Glomerular endothelial cell (primary cell): ENCODE results near the genes MACROD2 and PCSK2.

- RAMPAGE, long total RNA, result start-site peak on the plus strand at chr20:13995465-13995520, 71 and 64 reads in 2 replicates
Observed at GRCh38 chr20:13994955-13995829, at the start of gene MACROD2. Gene MACROD2 (plus strand): TSS chr20:13995516.

- RAMPAGE, long total RNA, result no peak
Observed at GRCh38 chr20:14467517-14468012, 130.2 kb upstream of the FLRT3 start.

DNA sequence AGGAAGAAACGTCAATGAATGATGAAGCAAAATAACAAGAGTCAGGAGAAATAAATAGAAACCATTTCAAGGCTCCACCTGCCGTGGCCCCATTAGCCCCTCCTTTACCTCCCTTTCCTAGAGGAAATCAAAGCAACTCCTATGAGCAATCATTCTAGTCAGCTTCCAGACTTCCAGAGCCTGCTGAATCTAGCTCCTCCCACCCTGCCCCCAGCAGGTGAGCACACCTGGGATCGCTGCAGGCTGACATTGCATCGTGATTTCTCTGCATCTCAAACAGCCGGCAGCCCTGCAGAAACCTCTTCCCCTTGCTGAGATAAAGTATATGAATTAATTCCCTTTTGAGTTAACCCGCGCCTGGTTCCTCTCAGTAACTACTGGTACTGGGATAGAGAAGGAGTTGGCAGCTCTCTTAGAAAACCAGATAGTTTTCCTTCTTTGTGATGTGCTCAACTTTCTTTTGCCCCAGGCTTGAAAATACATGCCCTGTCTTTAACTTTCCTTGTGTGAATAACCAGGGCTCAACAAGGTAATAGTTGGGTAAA is 582.4 kb upstream of the FLRT3 start:
- RAMPAGE, long total RNA, result no peak

DNA sequence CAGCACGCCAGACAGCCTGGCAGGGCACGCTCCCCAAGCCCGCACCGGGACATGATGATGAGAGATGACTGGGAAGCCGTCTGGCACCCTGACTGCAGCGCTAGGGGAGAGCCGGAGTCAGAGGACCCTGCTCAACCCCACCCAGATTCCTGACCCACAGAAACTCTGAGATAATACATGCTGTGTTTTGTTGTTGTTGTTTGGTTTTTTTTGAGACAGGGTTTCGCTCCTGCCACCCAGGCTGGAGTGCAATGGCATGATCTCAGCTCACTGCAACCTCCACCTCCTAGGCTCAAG is 42.8 kb downstream of the KIF16B start:
- RAMPAGE, long total RNA, result no peak

- RAMPAGE, long total RNA, result no peak
Observed at GRCh38 chr20:16575391-16575915, 2.2 kb upstream of the KIF16B start.

DNA sequence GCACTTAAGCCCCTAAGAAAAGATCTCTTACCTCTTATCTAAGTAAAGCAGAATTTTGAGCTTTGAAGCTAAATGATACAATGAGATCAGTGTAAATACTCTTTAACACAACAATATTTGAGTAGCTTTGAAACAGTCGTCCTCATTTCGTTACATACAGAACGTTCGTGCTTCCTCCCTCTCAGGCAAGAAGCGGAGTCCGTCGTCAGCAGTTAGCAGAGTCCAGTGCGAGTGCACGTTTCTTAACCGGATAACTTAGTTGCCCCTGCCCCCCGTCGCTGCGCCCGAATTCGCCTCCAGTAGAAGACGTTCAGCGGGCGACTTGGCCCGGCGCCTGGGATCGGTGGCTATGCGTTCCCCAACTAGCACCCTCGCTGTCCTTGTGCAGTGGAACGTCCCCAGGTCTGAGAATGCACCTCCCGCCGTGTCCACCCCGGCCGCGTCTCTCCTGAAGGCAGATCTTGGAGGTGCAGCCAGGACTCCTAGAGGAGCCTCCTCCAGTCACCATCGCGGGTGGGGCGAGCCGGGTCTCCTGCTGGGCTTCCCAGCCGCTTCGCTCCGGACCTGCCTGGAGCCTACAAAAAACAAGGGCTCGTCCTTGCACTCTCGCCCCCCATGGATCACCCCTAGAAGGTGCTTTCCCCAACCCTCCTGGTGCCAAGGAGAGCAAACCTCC is 955 bp upstream of the PCSK2 start:
- RAMPAGE, long total RNA, result no peak

- RAMPAGE, long total RNA, result no peak
Observed at GRCh38 chr20:17226423-17227538, at the start of gene PCSK2. Gene PCSK2 (plus strand): TSS chr20:17227040.

- RAMPAGE, long total RNA, result no peak
Observed at GRCh38 chr20:17558271-17559004, 11.4 kb upstream of the DSTN start.

DNA sequence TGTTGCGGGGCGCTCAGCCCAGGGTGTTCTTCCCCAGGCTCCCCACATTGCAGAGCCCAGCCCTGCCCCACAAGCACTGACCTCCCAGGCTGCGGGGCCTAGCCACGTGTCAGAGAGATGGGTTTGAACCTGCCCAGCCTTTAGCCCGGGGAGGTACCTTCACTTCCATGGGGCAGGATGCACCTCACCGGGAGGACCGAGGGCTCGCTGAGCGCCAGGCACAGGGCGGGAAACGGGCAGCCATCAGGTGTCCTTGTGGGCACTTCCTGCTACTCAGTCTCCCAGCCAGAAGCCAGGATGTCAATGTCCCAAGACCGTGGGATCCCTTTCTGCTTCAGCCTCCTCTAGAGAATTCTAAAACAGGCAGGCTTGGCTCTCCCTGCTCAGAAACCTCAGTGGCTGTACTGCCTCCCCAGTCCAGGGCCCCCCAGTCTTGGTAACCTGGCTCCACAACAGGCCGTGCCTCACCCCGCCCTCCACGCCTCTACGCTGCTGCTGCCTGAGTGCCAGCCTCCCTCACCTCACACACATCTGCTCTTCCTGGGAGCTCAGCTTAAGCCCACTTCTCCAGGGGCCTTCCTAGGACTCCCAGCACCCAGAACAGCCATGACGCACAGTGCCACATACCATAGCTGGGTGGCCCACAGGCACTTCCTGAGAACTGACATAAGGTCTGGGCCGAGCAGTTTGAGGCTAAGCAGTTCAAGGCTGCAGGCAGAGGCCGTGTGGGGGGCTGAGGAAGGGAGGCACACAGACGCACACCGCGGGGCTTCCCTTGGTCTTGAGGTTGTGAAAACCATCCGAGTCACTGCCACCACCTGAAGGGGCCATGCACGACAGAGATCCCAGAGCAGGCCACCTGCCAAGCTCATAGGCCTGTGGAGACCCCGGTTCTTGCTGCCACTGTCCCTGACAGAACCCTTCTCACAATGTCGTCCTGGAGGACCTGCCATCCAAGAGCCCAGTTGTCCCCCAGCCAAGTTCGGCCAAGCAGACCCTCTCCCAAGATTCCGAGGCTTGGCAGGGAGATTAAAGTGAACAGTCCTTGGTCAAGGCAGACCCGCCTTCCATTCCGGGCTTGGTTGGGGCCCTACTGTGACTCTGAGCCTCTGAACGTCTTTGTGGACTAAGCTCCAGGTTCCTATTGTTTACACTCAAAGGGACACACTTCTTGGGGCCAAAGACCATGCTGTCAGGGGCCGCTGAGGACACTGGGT is 42.5 kb downstream of the DSTN start:
- RAMPAGE, long total RNA, result no peak

DNA sequence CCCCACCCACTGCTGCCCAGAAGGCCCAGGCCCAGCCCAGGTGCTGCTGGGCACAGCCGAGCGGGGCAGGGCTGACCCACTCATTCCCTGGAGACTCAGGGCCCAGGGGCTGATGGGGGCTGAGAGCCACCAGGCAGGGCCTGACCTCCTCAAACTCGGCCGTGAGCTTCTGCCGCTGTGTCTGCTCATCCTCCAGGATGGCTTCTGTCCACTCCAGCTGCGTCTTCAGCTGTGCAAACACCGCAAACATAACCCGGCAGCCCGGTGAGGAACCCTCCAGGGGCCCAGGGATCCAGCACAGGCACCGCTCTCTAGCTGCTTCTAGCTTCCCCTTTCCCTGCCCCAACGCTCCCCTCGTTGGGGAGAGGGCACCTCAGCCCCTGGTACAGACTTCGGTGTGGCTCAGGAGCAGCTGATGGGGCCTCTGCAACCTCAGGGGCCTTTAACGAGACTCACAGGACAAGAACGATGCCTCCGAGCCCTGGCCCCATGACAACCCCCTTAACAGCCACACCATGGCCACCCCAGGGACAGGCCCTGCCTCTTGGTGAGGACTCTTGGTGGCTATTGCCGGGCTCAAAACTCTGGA is 46.0 kb downstream of the DSTN start:
- RAMPAGE, long total RNA, result no peak

DNA sequence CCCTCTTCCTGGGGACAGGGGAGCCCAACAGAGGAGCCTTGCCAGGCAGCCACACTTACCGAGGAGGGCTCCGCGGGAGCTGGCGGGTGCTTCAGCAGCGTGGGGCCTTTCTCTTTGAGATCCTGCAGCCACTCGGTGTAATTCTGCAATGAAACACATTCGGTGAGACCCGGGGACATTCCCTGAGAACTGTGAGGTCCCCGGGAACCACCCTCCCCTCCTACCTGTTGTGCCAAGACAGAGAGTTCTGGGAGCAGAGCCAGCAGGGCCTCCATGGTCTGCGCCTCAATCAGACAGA is 51.7 kb downstream of the DSTN start:
- RAMPAGE, long total RNA, result no peak

- RAMPAGE, long total RNA, result no peak
Observed at GRCh38 chr20:17674648-17675518, 7.2 kb downstream of the RRBP1 start.

DNA sequence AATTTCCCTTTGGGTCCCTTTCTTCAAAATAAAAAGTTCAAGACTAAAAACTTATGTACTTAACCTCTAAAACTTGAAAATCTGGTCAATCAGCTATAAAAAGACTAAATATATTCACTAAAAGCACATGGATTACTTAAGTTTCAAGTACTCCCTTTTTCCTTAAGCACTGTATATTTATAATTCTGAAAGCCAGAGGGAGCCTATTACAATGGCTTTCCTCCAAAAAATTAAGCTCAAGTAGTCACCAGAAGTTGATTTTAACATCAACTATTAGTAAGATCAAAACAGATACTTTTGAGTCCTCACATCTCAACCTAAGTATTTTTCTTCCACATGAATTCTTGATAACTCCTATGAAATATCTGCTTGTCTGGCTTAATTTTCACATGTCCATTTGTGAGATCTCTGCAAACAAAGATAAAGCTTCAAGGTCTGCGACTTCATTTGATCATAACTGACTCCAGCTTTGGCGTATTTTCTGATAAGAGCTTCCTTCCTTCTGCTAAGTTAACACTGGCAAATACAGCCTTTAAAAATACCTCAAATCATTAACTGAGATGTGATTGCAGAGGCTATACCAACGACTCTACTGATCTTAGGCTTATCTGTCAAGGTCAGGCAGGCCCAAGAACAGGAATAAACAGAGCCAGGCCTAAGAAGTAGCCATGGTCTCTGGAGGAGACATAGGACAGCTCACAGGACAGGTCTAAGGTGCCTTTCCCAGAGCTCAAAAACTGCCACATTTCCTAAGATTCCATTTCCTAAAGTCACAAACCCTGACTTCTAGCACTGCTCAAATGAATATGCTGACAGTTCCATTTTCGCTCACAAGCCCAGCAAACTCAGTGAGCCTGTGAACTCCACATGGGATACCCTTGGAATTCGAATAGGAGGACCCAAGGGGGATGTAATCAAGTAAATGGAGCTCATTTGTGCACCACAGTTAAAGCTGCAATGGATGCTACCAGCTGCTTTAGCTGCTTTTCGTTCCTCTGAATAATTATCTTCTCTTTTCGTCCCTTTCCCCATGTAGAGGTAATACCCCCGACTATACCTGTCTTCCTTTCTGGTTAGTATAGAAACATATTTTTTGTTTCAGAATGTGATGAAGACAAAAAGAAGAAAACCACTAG is 9.9 kb downstream of the SNX5 start:
- RAMPAGE, long total RNA, result no peak

DNA sequence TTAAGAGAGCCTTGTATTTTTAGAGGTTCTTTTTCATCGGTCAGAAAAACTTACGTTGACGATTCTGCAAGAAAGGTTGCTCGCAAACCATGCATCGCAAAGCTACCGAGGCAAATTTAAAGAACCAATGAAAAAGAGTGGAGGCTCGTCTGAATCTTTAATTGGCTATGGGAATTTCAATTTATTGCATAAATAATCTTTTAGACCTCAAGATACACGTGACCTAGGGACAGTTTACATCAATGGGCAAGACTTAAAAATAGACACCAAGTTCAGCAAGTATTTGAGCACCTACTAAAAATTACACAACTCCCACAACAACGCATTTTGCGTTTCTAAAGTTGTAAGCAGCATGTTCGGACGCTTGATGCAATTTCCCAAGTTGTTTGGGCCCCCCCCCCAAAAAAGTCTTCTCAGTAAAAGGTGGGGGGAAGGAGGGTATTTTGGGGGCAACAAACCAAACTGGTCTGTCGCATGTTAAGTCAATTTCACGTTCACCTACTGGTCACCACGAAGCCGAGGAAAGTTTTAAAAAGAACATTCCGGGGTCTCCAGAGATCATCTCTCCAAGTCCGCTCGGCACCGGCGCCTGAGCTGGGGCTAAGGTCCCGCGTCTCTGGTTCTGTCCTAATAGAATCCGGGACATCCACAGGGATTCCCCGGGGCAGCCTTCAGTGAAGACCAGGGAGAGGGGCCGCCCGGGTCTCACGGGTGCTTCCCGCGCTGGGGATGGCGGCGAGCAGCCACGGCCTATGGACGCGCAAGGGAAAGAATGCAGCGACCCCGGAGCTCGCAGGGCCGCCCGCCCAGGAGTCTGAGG is 844 bp downstream of the SNX5 start:
- RAMPAGE, long total RNA, result no peak

DNA sequence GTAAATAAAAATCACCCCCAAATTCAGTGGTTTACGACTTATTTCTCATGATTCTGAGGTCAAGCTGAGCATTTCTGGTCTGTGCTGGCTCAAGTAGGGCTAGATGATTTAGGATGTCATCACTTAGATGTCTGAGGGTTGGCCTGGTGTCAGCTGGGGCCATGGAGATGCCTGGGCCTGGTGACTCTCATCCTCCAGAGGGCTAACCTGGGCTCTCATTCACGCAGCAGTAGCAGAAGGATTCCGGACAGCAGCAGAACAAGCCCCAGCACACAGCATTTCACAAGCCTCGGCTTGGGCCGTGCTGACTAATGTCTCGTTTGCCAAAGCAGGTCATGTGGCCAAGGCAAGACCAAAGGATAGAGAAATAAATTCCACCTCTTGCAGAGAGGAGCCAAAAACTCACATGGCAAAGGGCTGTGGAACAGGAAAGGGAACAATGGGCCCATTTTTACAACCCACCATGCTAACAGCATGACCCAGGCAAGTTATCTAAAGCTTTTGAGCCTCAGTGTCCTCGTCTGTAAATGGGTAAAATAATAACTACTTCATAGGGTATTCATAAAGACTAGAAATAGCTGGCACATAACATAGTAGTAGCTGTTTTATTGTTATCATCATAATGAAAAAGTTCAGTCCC is 32.7 kb downstream of the MGME1 start:
- RAMPAGE, long total RNA, result no peak

DNA sequence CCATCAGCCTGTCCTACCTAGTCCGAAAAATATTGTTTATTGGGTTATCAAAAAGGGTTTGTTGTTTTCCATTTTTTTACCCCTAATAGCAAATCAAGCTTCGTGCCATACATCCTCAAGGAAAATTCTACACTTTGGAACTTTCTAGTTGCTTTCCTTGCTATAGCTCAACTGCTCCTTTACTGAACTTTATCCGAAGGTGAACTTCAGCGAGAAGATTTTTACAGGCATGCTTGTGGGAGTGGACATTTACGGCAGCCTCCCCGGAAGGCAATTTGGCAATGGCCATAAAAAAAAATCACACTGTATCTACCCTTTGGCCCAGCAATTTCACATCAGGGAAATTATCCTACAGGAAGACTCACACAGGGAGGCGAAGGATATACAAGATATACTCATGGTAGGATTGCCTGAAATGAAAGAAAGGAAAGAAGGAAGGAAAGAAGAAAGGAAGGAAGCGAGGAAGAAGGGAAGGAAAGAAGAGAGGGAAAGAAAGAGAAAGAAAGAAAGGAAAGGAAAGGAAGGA is 25.9 kb downstream of the OVOL2 start:
- RAMPAGE, long total RNA, result no peak

GRCh38 chr20:18252536-18253689 is 35.4 kb upstream of the ZNF133 start:
- RAMPAGE, long total RNA, result no peak

GRCh38 chr20:18413026-18413577 is 53.7 kb downstream of the DZANK1 start:
- RAMPAGE, long total RNA, result no peak

DNA sequence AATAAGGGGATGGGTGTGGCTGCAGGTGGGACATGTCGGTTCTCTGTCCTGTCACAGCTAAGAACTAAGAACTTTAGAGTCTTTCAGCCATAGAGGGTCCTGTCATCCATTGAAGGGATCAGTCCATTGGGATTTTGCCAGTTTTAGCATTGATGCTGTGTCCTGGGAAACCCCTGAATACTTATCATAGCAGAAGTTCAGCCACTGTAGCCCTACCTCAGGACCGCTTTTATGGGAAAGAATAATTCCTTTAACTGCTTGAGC is 18.2 kb upstream of the SCP2D1 start:
- RAMPAGE, long total RNA, result no peak

- RAMPAGE, long total RNA, result no peak
Observed at GRCh38 chr20:19047434-19047923, 165.0 kb upstream of the SLC24A3 start.